Measurements from ENCODE around the genes SLC9C2, RABGAP1L, CACYBP, MRPS14 and BRINP2.

- PRO-cap, 6 experiments: peak in 6 of 6 experiments; most common plus-strand start chr1:173430133 (in 5); most common minus-strand start chr1:173430059 (in 4)
- RAMPAGE, long total RNA, 2 experiments: no peak in any of the 2 experiments
- RRBS: no CpG with 5 or more reads among the region's 14 CpGs
These were observed 47.5 kb upstream of the PRDX6 start for GRCh38 chr1:173429399-173430261.

DNA sequence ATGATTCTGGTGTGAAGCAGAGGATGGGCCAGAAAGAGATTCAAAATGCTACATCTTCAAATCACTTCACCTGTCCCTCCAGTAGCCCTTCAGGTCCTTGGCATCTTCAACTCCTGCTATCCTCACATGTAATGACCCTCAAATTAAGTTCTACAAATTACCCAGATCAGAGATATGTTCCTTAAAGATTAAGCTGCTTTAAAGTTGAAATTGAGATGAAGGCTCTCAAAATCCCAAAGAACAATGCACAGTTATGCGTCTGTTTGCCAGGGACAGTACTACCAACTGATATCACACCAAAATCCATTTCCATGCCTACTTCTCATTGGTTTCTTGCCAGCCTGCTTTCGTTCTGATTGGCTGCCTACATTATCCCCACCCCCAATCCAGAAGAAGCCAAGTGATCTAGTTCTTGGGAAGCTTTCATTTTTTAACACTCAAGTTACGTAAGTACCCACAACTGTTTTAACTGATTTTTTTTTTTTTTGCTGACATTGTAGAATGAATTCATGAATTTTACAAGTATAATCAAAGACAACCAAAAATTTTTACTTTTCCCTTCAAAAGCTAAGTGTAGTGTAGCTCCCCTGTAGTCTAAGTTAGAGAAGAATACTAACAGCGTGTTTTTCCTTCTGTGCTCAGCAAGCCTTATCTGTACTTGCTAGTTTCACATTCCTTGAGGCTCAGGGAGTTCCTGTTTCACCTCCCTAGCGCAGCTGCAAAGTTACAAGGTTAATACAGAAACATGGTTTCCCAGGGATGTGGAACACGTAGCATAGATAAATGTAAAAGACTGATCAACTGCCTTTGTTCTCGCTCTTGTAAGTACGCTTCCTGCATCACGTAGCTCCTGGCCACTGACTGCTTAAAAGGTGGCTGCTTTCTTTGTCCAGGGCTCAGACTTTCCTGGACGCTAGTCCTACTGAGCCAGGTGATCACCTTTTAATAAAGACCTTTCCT is at the start of gene SLC9C2:
Gene SLC9C2, minus strand, starts transcription at position 287 of the 960 bp plus-strand sequence.
- PRO-cap, 6 experiments: peak in 3 of 6 experiments; most common plus-strand start position 433 of the sequence (in 3); most common minus-strand start position 283 of the sequence (in 1)
- RAMPAGE, long total RNA, 2 experiments: no peak in any of the 2 experiments
- RRBS: no CpG with 5 or more reads among the region's 10 CpGs

GRCh38 chr1:173859323-173860439 is 8.5 kb upstream of the ZBTB37 start:
- PRO-cap, 6 experiments: no peak in any of the 6 experiments
- RAMPAGE, long total RNA, 2 experiments: no peak in any of the 2 experiments
- RRBS: no CpG with 5 or more reads among the region's 7 CpGs

DNA sequence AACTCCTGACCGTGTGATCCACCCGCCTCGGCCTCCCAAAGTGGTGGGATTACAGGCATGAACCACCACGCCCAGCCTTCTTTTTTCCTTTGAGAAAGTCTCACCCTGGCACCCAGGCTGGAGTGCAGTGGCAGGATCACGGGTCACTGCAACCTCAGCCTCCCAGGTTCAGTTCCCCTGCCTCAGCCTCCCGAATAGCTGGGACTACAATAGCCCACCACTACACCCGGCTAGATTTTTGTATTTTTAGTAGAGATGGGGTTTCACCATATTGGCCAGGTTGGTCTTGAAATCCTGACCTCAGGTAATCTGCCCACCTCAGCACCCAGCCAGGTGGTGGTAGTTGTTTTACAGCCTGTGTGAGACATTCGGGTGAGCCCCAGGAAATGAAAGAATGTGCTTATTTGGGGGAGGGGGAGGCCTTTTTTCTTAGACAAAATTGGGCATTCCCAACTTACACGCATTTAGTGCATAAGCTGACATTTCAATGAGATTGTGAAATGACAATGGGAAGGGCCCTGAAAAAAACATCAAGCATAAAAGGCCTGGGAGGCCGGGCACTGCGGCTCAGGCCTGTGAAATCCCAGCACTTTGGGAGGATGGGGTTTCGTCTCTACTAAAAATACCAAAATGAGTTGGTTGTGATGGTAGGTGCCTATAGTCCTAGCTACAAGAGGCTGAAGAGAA is 5.6 kb upstream of the ZBTB37 start:
- PRO-cap, 6 experiments: peak in 1 of 6 experiments; most common minus-strand start position 234 of the sequence (in 1)
- RAMPAGE, long total RNA, 2 experiments: no peak in any of the 2 experiments
- RRBS: no CpG with 5 or more reads among the region's 12 CpGs

DNA sequence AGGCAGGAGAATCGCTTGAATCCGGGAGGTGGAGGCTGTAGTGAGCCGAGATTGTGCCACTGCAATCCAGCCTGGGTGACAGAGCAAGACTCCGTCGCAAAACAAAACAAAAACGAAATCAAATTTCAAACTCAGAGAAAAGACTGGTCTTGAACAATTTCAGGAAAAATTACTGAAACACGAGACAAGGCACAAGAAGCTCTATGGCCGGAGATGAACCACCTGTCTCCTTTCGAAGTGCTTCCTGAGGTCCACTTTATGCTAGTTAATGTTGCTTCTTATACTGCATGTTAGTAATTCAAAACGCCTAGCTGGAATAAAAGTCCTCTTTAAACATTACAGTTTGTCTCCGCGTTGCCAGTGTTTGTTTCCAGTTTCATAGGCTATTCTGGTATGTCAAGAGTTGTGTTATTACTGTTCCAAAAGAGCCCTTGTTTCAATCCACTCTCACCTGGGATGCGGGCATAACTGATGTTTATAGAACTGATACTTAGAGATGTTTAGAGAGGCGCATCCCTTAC is 1.2 kb downstream of the RC3H1 start:
- PRO-cap, 6 experiments: no peak in any of the 6 experiments
- RAMPAGE, long total RNA, 2 experiments: no peak in any of the 2 experiments
- RRBS: no CpG with 5 or more reads among the region's 14 CpGs

DNA sequence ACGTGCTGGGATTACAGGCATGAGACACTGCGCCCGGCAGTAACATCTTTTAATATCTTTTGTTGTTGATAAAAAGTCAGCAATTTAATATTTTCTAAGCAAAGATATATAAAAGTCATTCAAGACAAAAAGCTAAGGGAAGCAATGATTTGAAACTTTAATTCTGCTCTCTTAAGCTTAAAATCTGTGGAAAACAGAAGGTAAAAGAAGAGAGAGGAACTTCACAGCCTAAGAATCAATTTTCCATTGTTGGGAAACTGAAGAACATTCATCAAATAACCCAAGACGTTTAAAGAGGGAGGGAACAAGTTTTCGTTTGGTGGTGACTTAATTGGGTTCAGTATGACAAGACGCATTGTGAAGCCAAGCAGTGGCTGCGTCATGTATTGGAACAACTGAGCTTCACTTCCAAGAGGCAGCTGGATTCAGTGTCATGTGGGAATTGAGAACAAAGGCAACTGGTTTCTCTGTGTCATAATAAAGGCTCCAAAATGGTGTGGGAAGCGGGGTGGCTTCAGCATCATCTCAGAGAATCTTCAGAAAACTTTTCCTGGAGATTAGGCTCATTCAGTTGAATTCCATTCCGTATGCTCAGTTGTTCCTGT is 29.7 kb upstream of the RC3H1 start:
- PRO-cap, 6 experiments: peak in 2 of 6 experiments; most common plus-strand start position 355 of the sequence (in 1); most common minus-strand start position 248 of the sequence (in 2)
- RAMPAGE, long total RNA, 2 experiments: no peak in any of the 2 experiments
- RRBS: no CpG with 5 or more reads among the region's 9 CpGs

GRCh38 chr1:174159043-174159716 is at the start of gene RABGAP1L:
Gene RABGAP1L, plus strand, starts transcription at chr1:174159520.
- PRO-cap, 6 experiments: peak in 6 of 6 experiments; most common plus-strand start chr1:174159581 (in 4); most common minus-strand start chr1:174159276 (in 5)
- RAMPAGE, long total RNA, 2 experiments: start-site peak on the plus strand in 2 of 2 experiments, at chr1:174159523-174159588 at its widest, 625 to 959 reads per replicate
- RRBS: 1% methylated on average over 15 of the region's 80 CpGs

DNA sequence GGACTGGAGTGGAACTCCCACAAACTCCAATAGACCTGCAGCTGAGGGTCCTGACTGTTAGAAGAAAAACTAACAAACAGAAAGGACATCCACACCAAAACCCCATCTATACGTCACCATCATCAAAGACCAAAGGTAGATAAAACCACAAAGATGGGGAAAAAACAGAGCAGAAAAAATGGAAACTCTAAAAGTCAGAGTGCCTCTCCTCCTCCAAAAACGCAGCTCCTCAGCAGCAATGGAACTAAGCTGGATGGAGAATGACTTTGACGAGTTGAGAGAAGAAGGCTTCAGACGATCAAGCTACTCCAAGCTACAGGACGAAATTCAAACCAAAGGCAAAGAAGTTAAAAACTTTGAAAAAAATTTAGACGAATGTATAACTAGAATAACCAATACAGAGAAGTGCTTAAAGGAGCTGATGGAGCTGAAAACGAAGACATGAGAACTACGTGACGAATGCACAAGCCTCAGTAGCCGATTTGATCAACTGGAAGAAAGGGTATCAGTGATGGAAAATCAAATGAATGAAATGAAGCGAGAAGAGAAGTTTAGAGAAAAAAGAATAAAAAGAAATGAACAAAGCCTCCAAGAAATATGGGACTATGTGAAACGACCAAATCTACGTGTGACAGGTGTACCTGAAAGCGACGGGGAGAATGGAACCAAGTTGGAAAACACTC is 170.9 kb downstream of the GPR52 start:
- PRO-cap, 6 experiments: no peak in any of the 6 experiments
- RAMPAGE, long total RNA, 2 experiments: no peak in any of the 2 experiments
- RRBS: no CpG with 5 or more reads among the region's 15 CpGs

GRCh38 chr1:174954000-174954449 is 45.7 kb upstream of the CACYBP start:
- PRO-cap, 6 experiments: no peak in any of the 6 experiments
- RAMPAGE, long total RNA, 2 experiments: no peak in any of the 2 experiments
- RRBS: no CpG with 5 or more reads among the region's 1 CpG

DNA sequence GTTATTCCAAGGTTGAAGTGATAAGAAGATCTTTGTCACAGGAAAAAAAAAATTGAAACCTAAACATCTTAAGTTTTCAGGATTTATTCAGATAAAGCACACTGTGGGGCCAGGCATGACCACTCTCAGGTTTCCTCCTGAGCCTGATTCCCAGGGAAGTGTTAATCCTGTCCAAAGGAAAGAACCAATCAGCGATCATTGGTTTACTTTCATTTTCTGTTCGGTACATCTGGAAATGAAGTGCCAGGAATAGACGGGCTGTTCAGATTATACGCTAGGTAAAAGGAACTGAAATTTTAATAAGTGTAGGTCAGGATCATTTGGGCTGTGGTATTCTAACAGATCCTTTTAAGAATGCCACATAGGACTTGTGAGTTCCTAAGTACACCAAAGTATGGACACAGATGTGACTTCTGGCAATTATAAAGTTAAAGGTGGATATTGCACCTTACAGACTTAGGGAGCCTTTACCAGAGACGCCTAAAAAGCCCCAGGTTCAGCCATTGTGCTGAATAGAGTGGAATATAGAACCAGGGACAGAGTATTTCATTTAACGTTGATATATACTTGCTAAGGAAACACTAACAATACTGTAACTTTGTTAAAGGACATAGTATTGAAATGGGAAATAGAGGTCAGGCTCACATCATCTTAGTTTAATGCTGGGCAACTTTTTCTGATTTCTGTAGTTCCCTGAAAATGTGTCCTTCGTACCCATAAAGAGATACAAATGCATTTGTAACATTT is 9.2 kb upstream of the CACYBP start:
- PRO-cap, 6 experiments: peak in 5 of 6 experiments; most common plus-strand start position 226 of the sequence (in 3); most common minus-strand start position 139 of the sequence (in 3)
- RAMPAGE, long total RNA, 2 experiments: no peak in any of the 2 experiments
- RRBS: no CpG with 5 or more reads among the region's 7 CpGs

GRCh38 chr1:174999500-175000468 is at the start of gene CACYBP:
Gene CACYBP, plus strand, starts transcription at chr1:174999947.
- PRO-cap, 6 experiments: peak in 6 of 6 experiments; most common plus-strand start chr1:174999714 (in 3); most common minus-strand start chr1:174999646 (in 2)
- RAMPAGE, long total RNA, 2 experiments: start-site peak on the plus strand in 2 of 2 experiments, at chr1:174999957-175000083 at its widest, 830 to 916 reads per replicate
- RRBS: under 1% methylated on average over 17 of the region's 103 CpGs

GRCh38 chr1:175022912-175023995 is at the start of gene MRPS14:
Gene MRPS14, minus strand, starts transcription at chr1:175023425.
- PRO-cap, 6 experiments: peak in 6 of 6 experiments; most common plus-strand start chr1:175023612 (in 5); most common minus-strand start chr1:175023425 (in 6)
- RAMPAGE, long total RNA, 2 experiments: start-site peak on the minus strand in 1 of 2 experiments, at chr1:175023414-175023420 at its widest, 521 reads per replicate
- RRBS: no CpG with 5 or more reads among the region's 45 CpGs

- PRO-cap, 6 experiments: no peak in any of the 6 experiments
- RAMPAGE, long total RNA, 2 experiments: no peak in any of the 2 experiments
- RRBS: no CpG with 5 or more reads among the region's 2 CpGs
These were observed 26.0 kb upstream of the KIAA0040 start for GRCh38 chr1:175218635-175218988.

DNA sequence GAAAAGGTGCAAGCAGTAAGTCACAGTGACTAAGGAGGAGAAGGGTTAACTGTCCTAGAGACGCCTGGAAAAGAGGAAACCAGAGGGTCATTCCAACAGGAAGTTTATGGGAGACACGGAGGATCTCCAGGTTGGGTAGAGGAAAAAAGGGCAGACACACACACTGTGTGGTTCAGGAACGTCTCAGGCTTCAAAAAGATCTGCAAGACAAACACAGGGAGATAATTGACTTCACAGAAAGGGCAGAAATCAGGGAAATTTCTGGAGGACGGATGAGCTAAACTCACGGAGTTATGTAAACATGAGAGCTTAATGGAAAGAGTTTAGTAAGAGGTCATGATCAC is 96.4 kb upstream of the TNR start:
- PRO-cap, 6 experiments: no peak in any of the 6 experiments
- RAMPAGE, long total RNA, 2 experiments: no peak in any of the 2 experiments
- RRBS: no CpG with 5 or more reads among the region's 5 CpGs

DNA sequence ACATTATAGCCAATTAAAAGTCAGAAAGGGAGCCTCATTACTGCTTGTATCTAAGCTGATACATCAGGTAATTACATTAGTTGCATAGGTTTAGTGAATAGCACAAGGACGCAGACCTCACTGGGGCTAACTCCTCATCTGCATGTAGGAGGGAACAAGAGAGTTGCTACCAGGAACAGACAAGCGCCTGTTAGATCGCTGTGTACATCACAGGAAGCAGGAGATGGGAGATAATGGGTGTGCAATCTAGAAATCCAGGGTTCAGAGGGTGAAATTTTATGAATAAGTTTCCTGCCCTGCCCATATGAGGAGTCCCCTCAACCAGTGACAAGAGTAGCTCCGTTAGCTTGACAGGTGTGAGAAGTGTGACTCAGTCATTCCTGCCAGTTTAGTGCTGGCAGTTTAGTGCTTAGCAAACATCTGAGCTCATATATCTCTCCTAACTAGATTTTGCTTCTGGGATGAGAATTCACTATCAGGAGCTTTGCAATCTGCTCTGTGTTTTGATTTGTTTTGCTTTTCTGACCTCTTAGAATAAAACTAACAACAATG is 96.8 kb upstream of the TNR start:
- PRO-cap, 6 experiments: no peak in any of the 6 experiments
- RAMPAGE, long total RNA, 2 experiments: no peak in any of the 2 experiments
- RRBS: no CpG with 5 or more reads among the region's 4 CpGs

DNA sequence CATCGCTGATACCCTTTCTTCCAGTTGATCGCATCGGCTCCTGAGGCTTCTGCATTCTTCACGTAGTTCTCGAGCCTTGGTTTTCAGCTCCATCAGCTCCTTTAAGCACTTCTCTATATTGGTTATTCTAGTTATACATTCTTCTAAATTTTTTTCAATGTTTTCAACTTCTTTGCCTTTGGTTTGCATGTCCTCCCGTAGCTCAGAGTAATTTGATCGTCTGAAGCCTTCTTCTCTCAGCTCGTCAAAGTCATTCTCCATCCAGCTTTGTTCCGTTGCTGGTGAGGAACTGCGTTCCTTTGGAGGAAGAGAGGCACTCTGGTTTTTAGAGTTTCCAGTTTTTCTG is 200.0 kb downstream of the COP1 start:
- PRO-cap, 6 experiments: no peak in any of the 6 experiments
- RAMPAGE, long total RNA, 2 experiments: no peak in any of the 2 experiments
- RRBS: no CpG with 5 or more reads among the region's 10 CpGs

DNA sequence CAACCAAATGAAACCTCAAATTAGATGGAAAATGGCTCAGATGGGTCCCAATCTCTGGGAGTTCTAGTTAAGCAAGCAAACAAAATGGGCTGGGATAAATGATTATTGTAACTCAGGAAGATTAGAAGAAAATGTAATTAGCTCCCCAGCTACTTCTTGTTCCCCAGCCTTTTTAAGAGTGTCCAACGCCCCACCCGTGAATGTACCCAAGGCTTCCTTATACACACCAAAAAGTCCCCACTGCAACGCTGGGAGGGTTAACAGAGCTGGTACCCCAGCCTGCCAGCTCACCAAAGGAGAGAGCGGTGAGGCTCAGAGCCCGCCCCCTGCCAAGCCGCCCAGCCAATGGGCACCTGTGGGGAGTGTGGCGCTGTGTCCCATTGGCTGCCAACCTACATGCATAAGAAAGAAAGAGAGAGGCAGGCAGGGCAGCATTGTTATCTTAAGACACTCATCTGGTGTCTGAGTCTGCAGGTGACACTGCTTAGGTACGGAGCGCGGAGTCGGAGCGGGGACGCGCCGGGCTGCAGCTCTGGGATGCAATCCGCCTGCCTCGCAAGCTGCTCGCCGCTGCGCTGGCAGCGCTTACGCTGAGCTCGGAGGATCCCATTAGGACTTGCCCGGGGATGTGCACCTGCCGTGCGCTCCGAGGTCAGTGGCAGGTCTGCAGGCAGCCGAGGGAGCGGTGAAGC is at the start of gene BRINP2:
Gene BRINP2, plus strand, starts transcription at position 465 of the 692 bp plus-strand sequence.
- PRO-cap, 6 experiments: no peak in any of the 6 experiments
- RAMPAGE, long total RNA, 2 experiments: no peak in any of the 2 experiments
- RRBS: 2% methylated on average over 11 of the region's 29 CpGs

DNA sequence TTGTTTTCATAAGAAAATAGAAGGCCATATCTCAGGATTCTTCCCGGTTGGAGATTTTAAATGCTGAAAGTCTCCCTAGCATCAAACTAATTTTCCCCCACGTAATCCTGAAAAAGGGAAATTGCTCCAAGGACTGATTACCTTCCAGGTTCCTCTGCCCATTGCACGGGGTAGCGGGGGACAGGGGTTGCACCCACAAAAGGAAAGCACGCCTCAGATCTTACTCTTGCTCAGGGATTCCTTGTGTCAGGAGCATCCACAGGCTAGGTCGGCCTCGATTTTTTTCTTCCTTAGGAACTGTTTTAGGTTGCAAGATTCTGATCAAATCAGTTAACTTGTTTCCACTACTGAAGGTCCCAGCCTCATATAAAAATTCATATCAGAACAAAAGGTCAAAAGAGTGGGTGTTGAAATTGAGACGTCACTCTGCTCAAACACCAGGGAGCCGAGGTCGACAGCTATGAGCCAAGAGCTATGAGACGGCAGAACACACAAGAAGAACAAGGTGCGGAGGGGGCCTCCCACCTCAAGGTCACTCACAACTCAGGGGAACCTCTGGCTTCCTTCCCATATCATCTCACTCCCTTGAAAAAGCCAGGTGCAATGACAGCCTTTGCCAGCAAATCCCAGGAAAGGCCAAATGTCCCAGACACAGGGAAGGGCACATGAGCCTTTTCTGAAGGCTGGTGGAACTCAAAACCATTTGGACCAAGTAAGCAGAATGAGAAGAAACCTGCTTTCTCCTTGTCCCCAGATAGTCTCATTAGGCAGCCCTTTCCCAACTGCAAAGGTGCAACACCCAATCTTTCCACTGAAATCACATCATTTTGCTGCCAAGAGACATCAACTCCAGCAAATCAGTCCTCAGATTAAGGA is 799 bp downstream of the SEC16B start:
- PRO-cap, 6 experiments: peak in 1 of 6 experiments; most common plus-strand start position 483 of the sequence (in 1); most common minus-strand start position 460 of the sequence (in 1)
- RAMPAGE, long total RNA, 2 experiments: no peak in any of the 2 experiments
- RRBS: no CpG with 5 or more reads among the region's 12 CpGs

DNA sequence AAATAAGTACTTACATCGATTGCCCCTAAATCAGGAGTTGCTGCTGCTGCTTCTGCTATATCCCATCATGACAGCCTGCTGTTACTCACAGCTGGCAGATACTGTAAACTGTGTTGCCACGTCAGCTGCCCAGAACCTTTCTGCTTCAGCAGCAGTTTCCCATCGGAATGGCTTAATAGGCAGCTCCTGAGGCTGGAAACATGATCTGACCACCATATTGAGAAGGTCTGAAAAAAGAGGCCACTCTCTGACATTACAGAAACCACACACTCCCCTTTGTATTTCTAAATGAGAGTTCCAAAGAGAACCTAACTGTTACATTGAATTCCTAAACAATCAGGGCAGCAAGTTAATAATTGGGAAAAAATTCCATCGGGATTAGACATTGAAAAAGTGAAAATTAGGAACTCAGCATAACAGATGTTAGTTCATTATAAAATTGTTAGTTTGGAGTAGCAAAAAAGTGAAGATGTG is 14.4 kb upstream of the SEC16B start:
- PRO-cap, 6 experiments: peak in 2 of 6 experiments; most common minus-strand start position 87 of the sequence (in 1)
- RAMPAGE, long total RNA, 2 experiments: no peak in any of the 2 experiments
- RRBS: no CpG with 5 or more reads among the region's 4 CpGs

GRCh38 chr1:178086076-178086869 is 7.6 kb upstream of the RASAL2 start:
- PRO-cap, 6 experiments: peak in 3 of 6 experiments; most common plus-strand start chr1:178086608 (in 3)
- RAMPAGE, long total RNA, 2 experiments: no peak in any of the 2 experiments
- RRBS: no CpG with 5 or more reads among the region's 5 CpGs